Measurements from ENCODE around the genes OR4D11, CBLIF and TMEM109.

DNA sequence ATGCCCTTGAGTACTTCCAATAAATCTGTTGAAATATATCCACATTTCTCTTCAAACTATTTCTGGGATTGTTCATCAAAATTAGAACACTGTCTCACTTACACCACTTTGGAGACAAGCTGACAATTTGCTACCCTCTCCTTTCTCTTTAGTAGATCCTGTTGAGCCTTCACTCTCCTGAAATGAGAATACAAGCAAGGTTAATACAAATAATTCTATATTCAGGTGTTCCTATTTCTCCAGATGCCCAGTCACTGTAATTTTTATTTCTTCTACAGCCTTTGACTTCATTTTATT is 67.2 kb upstream of the OR5AN1 start:
- PRO-cap, 2 experiments = no peak in any of the 2 experiments

- PRO-cap, 2 experiments = no peak in any of the 2 experiments
Observed at GRCh38 chr11:59367208-59367470, 8.4 kb downstream of the OR5AN1 start.

DNA sequence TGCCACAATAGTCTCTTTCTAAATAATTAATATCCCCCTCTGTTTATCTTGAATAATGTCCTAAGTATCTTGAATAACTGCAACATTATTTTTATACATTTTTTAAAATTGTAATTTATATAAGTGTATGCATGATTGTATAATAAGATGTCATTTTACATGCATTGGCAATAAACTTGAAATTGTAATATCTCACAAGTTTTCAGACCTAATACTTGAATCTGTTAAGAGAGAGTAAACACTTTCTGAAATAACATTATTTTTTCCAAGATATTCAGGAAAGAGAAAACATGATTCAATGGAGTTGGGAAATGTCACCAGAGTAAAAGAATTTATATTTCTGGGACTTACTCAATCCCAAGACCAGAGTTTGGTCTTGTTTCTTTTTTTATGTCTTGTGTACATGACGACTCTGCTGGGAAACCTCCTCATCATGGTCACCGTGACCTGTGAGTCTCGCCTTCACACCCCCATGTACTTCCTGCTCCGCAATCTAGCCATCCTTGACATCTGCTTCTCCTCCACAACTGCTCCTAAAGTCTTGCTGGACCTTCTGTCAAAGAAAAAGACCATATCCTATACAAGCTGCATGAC is at the start of gene OR4D11:
Gene OR4D11, plus strand, starts transcription at position 299 of the 594 bp plus-strand sequence.
- PRO-cap, 2 experiments = no peak in any of the 2 experiments

GRCh38 chr11:59626864-59627370 is 11.3 kb upstream of the OSBP start:
- PRO-cap, 2 experiments = peak in 2 of 2 experiments; most common minus-strand start chr11:59627009 (in 1)

DNA sequence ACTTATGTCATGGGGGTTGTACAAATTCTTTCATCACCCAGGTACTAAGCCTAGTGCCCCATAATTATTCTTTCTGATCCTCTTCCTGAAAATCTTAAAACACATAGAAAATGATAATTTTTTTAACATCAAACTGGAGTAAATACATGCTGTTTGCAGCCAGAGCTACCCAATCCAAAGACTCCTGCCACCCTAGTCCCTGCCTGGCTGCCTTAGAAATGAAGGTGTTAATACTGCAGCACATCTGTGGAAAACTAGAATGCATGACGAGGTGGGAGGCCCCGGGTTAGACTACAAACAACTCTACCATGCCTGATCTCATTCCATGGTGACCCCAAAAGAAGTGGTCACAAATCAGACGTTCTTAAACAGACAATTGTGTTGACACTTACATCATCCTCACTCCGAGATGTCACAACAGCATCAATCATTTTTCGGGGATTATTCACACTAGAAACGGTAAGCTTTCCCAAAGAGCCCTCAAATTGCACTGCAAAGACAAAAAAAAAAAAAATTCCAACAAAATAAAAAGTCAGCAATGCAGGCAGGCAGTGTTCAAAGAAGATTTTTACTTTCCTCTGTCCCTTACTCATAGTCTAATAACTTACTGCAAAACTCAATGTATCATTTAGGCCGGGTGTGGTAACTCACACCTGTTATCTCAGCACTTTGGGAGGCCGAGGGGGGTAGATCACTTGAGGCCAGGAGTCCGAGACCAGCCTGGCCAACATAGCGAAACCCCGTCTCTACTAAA is 17.5 kb downstream of the PATL1 start:
- PRO-cap, 2 experiments = no peak in any of the 2 experiments

DNA sequence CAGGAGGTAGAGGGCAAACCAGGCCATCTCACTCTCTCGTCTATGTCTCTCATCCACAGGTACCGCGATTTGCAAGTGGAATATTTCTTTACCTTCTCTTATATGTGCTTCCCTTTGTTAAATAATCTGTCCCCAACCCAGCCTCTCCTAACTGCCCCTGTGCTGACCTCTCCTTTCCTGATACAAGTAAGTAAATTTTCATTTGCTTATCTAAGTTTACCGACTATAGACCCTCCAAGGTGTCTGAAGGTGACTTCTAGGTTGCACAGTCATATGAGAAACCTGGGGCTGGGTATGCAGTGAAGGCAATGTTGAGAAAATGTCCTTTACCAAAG is at the start of gene CBLIF:
Gene CBLIF, minus strand, starts transcription at position 73 of the 335 bp plus-strand sequence.
- PRO-cap, 2 experiments = no peak in any of the 2 experiments

- PRO-cap, 2 experiments = peak in 1 of 2 experiments; most common minus-strand start chr11:60184666 (in 1)
Observed at GRCh38 chr11:60184273-60184997, 1.6 kb upstream of the MS4A6A start.

DNA sequence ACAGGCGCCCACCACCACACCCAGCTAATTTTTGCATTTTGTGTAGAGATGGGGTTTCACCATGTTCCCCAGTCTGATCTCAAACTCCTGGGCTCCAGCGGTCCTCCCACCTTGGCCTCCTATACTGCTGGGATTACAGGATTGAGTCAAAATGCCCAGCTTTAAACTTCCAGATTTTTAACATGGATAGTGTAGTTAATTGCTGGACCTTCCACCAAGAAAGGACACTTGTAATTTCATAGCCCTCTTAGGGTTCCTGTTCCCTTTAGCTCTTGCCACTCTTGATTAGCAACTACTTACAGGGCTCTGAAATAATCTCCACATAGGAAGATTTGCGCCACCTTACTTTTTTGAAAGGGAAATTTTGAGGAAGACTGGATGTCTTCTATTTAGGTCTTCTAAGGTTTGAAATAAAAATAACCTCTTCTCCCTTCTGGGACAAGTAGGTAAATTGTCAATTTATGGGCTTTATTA is 2.8 kb downstream of the MS4A4A start:
- PRO-cap, 2 experiments = no peak in any of the 2 experiments

- PRO-cap, 2 experiments = peak in 1 of 2 experiments; most common minus-strand start chr11:60336810 (in 1)
Observed at GRCh38 chr11:60336645-60337290, 9.7 kb downstream of the MS4A6E start.

GRCh38 chr11:60389396-60390101 is 6.7 kb upstream of the MS4A14 start:
- PRO-cap, 2 experiments = no peak in any of the 2 experiments

DNA sequence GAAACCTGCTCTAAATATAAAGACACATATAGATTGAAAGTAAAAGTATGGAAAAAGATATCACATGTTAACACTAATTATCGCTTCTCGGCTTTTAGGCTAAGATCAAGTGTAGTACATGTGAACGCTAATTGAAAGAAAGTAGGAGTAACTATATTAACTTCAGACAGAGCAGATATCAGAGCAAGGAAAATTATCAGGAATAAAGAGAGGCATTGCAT is 79.0 kb downstream of the MS4A13 start:
- PRO-cap, 2 experiments = no peak in any of the 2 experiments

DNA sequence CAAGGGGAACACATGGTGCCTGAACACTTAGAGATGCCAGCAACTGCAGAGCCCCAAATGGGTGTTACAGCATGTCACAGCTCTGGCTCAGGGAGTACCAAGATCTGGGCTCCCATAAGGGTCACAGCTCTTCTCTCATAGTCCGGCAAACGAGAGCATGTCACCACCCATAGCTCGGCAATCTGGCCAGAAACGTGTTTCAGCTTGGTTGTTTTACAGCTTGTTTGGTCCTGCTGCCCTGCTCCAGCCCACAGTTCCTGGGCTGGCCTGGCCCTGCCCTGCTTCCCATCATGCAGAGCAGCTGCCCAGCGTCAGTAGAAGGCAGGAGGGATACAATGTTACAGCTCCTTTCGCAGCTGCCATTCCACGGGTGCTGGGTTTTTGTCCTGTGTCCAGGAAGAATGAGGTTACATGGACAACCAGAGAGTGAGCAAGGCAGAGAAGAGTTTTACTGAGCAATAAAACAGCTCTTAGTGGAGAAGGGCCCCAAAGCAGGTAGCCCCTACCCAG is 19.1 kb downstream of the MS4A8 start:
- PRO-cap, 2 experiments = no peak in any of the 2 experiments

DNA sequence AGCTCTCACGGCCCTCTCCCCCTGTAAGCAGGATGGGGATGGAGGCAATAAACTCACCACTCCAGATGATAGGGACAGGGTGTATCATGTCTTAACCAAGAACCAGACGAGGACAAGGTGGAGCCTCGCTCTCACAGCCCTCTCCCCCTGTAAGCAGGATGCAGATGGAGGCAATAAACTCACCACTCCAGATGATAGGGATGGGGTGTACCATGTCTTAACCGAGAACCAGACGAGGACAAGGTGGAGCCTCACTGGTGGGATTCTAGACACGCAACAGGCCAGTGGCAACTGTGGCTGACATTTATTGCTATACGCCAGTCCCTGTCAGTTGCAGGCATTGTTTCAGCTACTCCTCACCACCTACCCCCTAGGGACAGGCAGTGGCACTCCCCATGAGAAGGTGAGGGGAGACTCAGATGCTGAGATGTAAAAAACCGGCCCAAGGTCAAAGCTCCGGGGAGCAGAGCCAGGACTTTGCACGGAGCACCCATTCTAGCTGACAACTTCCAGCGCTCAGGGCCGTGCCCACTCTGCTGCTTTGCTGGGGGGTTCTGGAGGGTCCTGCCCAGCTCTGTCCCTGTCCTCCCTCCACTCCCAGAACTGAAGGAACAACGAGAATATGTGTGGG is 1.5 kb downstream of the MS4A10 start:
- PRO-cap, 2 experiments = no peak in any of the 2 experiments

DNA sequence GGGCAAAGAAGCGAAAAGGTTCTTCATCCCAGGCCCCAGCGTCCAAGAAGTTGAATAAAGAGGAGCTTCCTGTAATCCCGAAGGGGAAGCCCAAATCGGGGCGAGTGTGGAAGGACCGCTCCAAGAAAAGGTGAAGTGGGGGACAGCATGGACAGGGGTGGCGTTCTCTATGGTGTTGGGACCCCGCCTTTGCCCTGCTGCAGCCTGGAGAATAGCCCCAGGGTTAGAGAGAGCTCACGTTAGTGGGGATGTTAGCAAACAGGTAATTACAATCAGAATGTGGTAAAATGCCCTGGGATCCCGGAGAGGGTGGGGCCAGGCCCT is 802 bp downstream of the CCDC86 start:
- PRO-cap, 2 experiments = no peak in any of the 2 experiments

DNA sequence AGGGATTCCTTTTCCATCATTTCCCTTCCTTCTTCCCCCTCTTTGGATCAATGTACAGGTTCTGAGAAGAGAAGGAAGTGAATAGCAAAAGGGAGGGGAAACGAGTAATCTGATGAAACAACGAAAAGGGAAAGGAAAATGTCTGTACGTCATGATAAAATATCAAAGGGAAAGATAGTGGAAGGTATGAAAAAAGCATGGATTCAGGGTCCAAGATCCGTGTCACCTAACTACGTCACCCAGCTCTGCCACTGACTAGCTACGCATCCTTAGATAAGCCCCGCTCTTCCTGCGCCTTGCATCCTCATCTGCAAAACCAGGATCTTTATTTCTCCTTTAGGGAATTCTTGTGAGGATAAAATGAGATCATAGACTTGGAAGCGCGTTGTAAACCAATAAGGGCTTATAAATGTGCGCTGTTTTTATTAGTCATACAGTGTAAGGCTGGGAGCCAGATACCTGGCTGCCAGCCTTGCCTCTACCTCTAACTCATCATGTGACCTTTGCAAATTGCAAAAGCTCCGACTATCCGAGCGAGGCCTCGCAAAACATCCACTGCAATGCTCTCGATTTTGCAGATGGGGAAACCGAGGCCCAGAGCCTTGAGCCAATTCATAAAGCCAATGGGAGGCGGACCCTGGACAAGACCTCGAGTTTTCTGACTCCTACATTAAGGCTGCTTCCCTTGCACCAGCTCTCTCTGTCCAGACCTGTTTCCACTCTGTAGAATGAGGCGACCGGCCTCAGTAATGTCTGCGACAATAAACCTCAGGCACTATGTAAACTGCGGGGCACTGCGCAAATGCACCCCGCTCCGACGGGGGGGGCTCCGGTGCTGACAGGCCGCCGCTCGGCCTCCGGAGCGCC is 760 bp downstream of the PRPF19 start:
- PRO-cap, 2 experiments = no peak in any of the 2 experiments

DNA sequence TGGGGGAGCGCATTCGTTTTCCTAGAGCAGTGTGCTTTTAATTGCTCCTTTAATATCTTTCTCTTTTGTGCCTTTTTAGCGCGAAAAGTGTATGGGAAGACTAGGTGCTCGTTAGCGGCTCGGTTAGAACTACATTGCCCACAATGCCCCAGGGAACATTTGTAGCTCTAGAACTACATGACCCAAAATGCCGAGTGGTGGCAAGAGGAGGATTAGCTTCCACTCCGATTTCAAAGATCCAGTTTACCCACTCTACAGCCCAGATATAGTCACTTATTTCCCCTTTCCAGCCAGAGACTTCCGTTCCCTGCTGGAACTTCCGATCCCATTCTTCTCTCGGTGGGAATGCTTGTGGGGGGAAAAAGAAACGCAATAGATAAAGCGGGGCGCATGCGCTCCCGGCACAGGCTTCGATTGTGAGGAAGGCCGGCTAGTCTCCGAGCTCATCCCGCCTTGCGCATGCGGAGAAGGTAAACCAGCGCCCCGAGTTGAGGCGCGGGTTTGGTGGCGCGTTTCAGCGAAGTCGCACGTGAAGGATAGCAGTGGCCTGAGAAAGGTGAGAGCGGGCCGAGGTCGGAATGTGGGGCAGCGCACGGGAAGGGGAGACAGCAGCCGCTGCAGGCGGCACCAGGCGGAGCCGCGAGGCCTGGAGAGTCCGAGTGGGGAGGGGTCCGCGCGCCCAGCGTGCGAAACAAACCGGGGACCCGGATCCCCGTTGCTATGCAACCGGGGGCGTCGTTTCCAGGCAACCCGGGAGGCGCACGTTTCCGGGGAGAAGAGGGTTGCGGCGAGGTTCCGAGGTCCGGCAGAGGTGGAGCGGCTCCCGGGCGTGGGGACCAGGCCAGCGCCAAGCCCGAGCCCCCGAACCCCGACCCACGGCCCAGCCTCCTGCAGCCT is at the start of gene TMEM109:
Gene TMEM109, plus strand, starts transcription at position 446 of the 897 bp plus-strand sequence.
- PRO-cap, 2 experiments = peak in 2 of 2 experiments; most common plus-strand start position 241 of the sequence (in 2); most common minus-strand start position 131 of the sequence (in 1)

GRCh38 chr11:60936898-60937571 is 12.8 kb downstream of the TMEM132A start:
- PRO-cap, 2 experiments = peak in 2 of 2 experiments; most common plus-strand start chr11:60937393 (in 1); most common minus-strand start chr11:60937247 (in 2)

DNA sequence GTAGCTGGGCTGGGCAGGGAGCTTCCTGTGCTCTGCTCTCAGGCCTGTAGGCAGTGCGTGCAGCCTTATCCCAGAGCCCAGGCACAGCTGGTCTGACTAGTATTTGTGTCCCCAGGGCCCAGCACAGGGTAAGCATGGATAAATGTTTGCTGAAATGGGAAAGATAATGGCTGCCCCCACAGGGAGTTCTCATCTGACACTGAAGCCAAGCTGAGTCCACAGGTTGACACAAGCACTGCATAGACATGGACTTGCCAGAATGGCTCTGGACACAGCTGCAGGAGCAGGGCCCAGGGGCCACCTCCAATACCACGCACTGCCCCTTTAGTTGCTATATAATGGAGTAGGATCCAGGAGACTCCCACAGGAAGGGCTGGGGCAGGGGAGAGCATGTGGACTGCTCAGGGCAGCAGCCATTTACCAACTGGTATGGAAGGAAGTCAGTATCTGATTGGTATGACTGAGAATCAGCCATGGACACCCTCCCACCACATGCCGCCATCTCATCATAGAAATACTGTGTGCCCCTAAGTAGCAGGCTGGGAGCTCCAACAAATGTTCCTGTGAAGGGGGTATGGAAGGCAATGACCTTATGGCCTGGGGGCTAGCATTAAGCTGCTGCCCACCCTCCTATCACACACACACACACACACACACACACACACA is 9.5 kb downstream of the SLC15A3 start:
- PRO-cap, 2 experiments = no peak in any of the 2 experiments

GRCh38 chr11:60949873-60950340 is 2.1 kb downstream of the SLC15A3 start:
- PRO-cap, 2 experiments = peak in 1 of 2 experiments; most common plus-strand start chr11:60950167 (in 1)

- PRO-cap, 2 experiments = no peak in any of the 2 experiments
Observed at GRCh38 chr11:60972608-60973036, 1.1 kb downstream of the CD6 start.